H4 (cell line): Measurements from ENCODE around the gene SH3BP4.

- RAMPAGE, long total RNA, result no peak
Measured at GRCh38 chr2:234251736-234252323, 201.3 kb downstream of the SPP2 start.

DNA sequence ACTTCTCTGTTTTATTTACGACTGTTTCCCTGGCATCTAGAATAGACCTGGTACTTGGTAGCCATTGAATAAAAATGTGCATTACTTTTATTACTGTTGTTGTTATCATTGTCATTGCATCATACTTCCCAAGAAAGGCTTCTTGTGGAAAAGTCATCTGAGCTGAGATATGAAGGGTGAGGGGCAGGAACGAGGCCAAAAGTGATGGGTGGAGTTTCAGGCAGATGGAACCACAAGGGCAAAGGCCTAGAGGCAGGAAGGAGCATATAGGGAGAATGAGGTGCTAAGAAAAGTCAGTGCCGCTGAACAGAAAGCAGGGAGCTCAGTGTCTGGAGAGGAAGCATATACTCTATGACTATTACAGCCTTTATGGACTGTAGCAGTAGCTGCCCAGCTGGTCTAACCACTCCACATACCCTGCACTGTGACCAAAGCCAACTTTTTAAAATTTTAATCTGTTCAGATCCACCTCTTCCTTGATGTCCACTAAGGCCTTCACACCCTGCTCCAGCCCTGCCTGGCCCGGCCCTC, 219.3 kb downstream of the SPP2 start:
- RAMPAGE, long total RNA, result no peak

DNA sequence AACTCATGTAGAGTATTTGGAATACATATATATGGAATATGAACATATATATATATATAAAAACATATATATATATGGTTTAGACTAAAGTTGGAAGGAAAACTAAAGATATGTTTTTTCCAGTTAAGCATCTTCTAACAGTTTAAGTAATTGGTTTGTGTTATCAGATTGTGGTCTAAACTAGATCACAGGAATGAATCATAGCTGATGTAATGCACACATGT, 71.5 kb upstream of the SH3BP4 start:
- RAMPAGE, long total RNA, result no peak

DNA sequence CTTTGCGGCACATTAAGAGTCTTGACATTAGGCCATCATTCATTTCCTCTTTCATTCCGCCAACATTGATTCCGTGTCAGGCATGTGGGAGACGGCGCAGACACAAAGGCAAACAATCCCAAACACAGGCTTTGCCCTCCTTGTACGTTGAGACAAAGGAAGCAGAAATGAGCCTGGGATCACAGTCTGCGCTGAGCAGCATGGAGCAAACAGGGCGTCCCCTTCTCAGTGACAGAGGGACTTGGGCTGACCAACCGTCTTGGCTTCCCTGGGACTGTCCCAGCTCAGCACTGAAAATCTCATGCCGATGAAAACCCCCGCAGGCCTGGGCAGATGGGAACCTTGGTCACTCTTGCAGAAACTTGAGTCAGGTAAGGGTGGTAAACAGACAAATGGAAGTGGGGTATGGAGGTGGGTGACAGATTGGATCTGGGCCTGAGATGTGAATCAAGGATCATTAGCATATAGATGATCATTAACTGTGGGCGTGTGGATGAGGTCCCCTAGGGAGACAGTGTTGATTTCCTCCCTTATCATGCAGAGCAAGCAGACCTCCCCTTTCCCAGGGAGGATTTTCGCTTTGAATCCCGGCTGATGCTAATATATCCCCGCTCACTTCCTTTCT, 19.2 kb upstream of the SH3BP4 start:
- RAMPAGE, long total RNA, result no peak

GRCh38 chr2:234951582-234952357, at the start of gene SH3BP4:
SH3BP4 (plus strand) TSS chr2:234952017.
- RAMPAGE, long total RNA, result no peak

GRCh38 chr2:234956341-234956576, 4.4 kb downstream of the SH3BP4 start:
- RAMPAGE, long total RNA, result no peak

GRCh38 chr2:234960804-234961071, 8.9 kb downstream of the SH3BP4 start:
- RAMPAGE, long total RNA, result no peak

- RAMPAGE, long total RNA, result no peak
Measured at GRCh38 chr2:235142499-235143106, 190.8 kb downstream of the SH3BP4 start.

DNA sequence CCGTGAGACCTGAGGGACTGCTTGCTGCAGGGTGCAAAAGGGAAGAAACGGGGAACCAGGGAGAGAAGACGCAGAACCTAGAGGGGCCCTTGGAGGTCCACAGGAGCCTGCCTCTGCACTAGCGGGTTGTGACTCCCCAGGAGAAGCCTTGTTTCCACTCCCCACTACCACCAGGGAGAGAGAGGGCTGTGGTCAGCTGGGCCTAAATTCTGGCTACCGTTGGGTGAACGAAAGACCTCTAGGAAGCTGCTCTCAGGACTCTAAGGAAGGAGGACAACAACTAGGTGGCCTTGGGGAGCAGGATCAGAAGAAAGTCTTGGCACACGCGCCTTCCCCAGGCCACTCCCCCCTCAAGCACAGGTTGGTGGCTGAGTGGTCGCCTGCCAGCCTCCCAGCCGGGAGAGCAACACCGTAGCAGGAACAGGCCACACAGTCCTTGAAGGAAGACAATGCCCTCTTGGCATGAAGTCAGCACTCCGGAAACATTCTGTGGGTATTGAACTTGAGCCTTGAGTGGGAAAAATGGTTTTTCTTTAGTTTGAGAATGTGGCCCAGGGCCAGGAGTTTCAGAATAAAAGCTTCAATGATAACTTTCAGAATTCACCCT, 87.5 kb upstream of the AGAP1 start:
- RAMPAGE, long total RNA, result no peak

- RAMPAGE, long total RNA, result no peak
Measured at GRCh38 chr2:235495015-235495138, 1.0 kb downstream of the AGAP1 start.

- RAMPAGE, long total RNA, result no peak
Measured at GRCh38 chr2:235495821-235496981, 2.4 kb downstream of the AGAP1 start.

DNA sequence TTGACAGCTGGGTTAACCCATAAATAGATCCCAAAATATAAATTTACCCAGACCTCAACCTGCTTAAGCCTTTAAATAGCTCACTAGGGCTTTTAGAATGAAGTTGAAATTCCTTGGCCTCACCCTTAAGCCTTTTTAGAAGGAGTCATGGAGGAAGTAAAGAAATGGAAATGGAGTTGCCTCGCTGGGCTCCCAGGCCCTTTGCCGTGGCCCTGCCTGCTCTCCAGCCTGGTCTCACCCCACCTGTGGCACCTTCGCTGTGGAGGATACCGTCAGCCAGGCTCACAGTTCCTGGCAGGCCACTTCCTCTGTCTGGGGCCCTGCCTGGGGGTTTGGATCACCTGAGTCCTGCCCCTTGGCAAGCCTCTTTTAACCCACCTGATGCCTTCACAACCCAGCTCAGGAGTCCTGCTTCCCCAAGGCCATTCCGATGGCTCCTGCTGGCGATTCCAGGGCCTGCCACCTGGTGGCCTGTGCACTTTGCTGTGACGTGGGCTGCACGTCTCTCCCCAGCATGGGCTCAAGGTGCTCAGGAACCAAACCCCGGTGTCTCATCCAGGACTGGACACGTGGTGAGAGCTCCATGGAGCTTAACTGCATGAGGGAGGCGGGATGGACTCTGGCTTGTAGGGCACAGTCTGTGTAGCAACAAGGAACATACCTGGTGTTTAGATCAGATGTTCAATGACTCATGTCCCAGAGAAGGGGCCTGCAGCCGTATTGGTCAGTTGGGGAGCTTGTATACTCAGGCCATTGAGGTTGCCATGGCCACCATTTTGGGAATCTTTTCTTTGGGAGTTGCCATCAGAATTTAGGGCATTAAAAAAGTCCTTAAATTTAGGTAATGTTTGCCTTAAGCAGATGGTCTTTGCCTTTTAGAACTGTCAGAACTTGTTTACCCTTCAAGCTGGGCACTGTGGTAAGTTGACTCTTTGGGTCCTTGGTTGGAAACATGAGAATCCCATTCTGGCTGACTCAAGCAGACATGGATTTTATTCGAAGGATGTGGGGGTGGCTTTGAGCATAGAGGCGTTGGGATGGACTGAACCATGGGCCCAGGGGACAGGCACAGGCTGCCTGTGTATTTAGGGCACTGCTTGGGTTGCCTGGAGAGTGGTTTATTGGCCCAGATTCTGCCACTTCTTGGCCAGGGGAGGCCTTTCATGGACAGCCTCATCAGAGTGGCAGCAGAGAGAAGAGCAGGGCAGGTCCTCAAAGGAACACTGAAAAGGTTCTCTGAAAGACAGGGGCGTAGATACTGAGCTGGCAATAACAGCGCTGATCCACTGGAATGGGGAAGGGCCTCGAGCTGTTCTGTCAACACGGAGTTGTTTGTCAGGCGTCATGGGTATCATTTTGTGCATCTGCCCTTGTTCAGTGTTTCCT, 20.9 kb downstream of the AGAP1 start:
- RAMPAGE, long total RNA, result no peak

DNA sequence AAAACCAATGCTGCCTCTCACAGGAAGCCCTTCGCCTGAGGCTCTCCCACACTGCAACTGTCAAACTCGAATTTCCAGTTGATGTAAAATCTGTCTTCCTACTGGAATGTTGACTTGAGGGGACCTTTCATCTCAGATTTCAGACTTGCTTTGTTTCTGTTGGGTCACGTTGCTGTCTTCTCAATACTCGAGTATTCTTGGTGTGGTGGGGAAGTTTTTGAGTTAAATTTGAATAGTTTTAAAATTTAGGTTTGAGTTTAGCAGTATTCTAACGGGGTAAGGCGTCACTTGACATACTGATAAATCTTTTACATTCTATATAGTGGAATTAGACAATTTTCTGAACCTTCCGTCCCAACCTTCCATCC, 50.8 kb downstream of the AGAP1 start:
- RAMPAGE, long total RNA, result no peak

GRCh38 chr2:235614704-235615516, 121.1 kb downstream of the AGAP1 start:
- RAMPAGE, long total RNA, result no peak

GRCh38 chr2:235628132-235628560, 134.3 kb downstream of the AGAP1 start:
- RAMPAGE, long total RNA, result no peak

DNA sequence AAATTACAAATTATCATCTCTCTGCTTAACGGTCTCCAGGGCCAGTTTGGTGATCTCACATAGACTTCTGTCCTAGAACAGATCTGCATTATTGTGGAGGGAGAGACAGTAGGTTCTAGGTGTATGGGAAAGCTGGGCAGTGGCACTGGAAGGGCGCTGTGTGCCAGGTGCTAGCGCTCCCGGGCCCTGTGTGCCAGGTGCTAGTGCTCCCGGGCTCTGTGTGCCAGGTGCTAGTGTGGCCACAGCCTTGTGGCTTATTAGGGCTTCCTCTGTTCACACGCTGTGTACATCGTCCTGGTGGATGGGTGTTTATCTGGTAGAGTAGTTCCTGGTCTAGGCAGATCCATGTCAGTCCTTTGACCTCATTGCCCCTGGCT, 263.3 kb downstream of the AGAP1 start:
- RAMPAGE, long total RNA, result no peak

DNA sequence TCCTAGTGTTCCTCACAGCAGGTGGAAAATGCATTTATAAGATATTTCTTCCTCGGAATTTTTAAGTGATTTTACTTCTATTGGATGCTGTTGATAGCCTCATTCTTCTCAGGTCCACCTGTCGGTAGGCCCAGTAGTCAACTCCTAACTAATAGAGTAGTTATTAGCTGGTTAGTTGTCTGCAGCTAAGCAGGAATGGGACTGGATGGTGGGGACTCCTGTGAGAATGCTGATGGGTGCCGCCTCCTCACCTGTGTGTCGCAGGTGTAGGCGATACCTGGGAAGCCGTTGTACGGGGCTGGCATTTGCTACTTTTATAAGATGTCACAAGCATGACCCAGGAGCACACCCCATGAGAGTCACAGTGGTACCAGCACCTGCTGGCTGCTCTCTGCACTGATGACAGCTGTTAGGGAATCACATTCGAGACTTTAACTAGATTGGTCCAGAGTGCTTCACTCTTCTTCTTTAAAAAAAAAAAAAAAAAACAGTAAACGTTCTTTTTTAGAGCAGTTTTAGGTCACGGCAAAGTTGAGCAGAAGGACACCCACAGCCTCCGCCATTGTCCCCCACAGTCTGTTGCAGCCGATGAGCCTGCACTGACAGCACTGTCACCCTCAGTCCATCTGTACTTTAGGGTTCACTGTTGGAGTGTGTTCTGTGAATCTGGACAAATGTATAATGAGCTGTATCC, 337.0 kb downstream of the AGAP1 start:
- RAMPAGE, long total RNA, result no peak

- RAMPAGE, long total RNA, result no peak
Measured at GRCh38 chr2:235840009-235840923, 327.9 kb downstream of the GBX2 start.

GRCh38 chr2:235940248-235940934, 227.8 kb downstream of the GBX2 start:
- RAMPAGE, long total RNA, result no peak

- RAMPAGE, long total RNA, result no peak
Measured at GRCh38 chr2:236177929-236178436, 9.8 kb upstream of the GBX2 start.